ENCODE measurements around a stretch of chr15.

DNA sequence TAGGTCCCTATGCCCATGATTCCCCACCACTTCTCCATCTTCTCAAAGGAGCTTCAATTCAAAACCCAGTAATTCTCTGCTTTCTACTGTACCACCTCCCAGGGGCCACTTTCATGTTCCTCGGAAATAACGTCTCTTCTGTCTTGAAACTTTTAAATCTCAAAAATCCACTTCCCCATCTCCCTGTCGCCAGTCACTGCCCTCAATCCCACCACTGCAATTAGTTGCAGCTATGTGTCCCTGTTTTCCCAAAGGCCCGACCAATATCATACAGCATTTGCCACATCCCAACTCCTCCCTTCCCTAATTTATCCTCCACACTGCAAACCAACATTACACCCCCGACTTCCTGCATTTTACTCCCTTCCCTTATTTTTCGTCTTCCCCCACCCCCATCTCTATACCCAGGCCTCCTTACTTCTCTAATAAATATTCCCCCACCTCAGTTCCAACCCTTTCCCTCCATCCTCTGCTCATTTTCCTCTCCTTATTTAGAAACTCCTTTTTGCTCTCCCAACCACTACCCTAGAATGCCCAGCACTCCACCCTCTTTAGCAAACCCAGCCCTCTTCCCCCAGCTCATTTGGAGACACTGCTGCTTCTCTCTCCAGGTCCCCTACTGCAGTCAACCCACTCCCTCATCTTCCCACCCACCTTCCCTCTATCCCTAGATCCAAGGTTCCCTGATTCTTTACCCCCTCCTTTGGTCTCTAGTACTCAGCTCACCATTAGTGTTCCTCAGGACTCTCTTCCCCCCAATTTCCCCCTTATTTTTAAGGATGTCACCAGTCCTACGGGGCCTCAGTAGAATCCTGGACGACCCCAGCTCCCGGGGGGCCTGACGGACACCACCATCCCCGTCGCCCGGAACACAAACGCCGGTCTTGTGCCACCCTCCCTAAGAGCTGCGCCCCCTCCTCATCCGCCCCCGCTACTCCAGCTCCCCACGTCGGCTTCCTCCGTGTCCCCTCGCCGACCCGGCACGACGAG, 1.0 kb downstream of the NPTN start:
- PRO-cap, result bidirectional peak, plus-strand start at position 610 of the sequence, minus-strand start at position 480 of the sequence
- RAMPAGE, long total RNA, 4 experiments, result no peak in any of the 4 experiments

GRCh38 chr15:73804504-73804999, 51.4 kb upstream of the INSYN1 start:
- PRO-cap, result no peak
- RAMPAGE, long total RNA, 4 experiments, result no peak in any of the 4 experiments

DNA sequence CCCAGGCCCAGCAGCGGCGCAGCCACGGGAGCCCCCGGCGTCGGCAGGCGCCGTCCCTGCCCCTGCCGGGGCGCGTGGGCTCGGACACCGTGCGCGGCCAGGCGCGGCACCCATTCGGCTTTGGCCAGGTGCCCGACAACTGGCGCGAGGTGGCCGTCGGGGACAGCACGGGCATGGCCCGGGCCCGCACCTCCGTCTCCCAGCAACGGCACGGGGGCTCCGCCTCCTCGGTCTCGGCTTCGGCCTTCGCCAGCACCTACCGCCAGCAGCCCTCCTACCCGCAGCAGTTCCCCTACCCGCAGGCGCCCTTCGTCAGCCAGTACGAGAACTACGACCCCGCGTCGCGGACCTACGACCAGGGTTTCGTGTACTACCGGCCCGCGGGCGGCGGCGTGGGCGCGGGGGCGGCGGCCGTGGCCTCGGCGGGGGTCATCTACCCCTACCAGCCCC, 788 bp downstream of the LOXL1 start:
- PRO-cap, result no peak
- RAMPAGE, long total RNA, 4 experiments, result no peak in any of the 4 experiments

DNA sequence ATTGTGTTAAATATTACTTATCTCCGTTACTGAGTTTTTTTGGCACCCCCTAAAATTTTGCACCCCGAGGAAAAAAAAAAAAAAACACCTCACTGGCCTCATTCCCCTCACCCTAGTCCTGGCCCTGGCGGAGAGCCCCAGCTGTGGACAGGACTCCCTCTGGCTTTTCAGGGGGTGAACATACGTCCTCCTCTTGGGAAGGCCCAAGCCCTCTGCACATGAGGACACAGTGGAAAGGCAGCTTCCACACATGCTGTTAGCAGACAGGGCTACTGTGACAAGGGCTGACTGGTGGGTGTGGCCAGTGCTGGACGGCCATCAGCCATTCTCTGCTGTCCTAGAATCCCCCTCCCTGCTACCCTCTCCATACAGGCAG, 2.5 kb downstream of the LOXL1 start:
- PRO-cap, result no peak
- RAMPAGE, long total RNA, 4 experiments, result no peak in any of the 4 experiments

- PRO-cap, result no peak
- RAMPAGE, long total RNA, 4 experiments, result no peak in any of the 4 experiments
Observed at GRCh38 chr15:73947561-73948141, 21.4 kb downstream of the LOXL1 start.

DNA sequence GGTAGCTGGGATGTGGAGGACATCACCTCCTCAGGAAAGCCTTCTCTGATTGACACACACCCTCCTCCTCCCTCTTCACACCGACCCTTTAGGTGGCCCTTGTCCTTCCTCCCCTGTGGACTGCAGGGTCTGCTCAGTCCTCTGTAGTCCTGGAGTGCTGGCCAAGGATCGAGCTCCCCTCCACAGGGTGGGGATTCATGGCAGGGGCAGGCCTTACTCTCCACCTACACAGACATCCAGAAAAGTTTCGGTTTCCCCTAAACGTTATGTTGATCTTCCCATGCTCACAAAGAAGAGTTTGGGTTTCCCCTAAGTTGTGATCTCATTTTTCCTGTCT, 10.4 kb downstream of the STOML1 start:
- PRO-cap, result no peak
- RAMPAGE, long total RNA, 4 experiments, result no peak in any of the 4 experiments

- PRO-cap, result bidirectional peak, plus-strand start at chr15:73982868, minus-strand start at chr15:73982835
- RAMPAGE, long total RNA, 4 experiments, result no peak in any of the 4 experiments
Observed at GRCh38 chr15:73982027-73983005, 9.8 kb downstream of the STOML1 start.

- PRO-cap, result no peak
- RAMPAGE, long total RNA, 4 experiments, result no peak in any of the 4 experiments
Observed at GRCh38 chr15:74048256-74048816, 34.0 kb downstream of the GOLGA6A start.

DNA sequence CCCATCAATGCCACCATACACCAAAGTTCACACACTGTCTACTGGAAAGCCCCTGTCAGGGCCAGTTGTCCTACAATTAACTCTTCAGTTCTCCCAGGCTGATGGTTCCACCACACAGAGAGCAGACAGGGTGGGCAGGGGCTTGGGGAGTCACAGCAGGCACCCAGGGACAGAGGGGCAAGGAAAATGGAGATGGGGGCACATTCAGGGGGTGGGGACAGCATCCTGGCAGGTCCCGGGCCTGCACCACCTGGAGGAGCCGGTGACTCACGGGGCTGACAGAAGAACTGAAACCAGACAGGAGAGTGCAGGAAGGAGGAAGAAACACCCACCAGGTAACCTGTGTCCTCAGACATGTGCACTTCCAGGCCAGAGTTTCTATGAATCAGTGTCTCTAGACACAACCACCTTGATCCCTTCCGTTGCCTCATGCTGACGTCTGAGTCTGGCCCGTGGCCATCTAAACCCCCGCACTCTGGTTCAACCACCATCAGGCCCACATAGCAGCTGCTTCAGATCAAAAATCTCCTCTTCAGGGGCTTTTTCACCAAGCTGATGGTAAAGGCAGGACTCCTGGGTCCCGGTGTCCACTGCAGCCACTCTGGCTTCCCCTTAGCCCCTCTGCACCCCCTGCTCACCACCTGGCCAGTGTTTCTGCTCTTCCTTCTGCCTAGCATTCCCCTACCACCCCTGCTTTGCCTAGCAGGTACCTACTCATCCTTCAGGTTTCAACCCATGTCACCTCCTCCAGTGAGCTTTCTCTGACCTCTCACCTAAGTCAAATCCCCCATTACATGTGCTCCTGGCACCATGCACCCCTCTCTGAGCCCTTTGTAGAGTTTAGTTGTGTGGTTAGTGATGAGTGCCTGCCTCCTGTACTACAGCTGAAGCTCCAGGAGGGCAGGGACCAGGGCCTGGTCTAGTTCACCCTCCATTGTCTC, 16.5 kb upstream of the CYP11A1 start:
- PRO-cap, result no peak
- RAMPAGE, long total RNA, 4 experiments, result no peak in any of the 4 experiments

- PRO-cap, result unidirectional peak, minus-strand start at chr15:74481724
- RAMPAGE, long total RNA, 4 experiments, result no peak in any of the 4 experiments
Observed at GRCh38 chr15:74481415-74481783, 20.4 kb upstream of the UBL7 start.

- PRO-cap, result no peak
- RAMPAGE, long total RNA, 4 experiments, result no peak in any of the 4 experiments
Observed at GRCh38 chr15:74578581-74579241, 36.9 kb upstream of the CLK3 start.

GRCh38 chr15:74594603-74595022, 21.0 kb upstream of the CLK3 start:
- PRO-cap, result no peak
- RAMPAGE, long total RNA, 4 experiments, result no peak in any of the 4 experiments

GRCh38 chr15:74599199-74599721, 16.4 kb upstream of the CLK3 start:
- PRO-cap, result no peak
- RAMPAGE, long total RNA, 4 experiments, result no peak in any of the 4 experiments

DNA sequence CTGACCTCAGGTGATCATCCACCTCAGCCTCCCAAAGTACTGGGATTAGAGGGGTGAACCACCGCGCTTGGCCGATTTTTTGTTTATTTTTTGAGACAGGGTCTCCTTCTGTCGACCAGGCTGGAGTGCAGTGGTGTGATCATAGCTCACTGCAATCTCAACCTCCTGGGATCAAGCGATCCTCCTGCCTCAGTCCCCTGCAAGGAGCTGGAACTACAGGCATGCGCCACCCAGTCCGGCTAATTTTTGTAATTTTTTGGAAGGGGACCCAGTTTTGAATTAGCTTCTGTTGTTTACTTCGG, 1.4 kb upstream of the CLK3 start:
- PRO-cap, result no peak
- RAMPAGE, long total RNA, 4 experiments, result no peak in any of the 4 experiments

GRCh38 chr15:74615994-74616969, 646 bp downstream of the CLK3 start:
- PRO-cap, result unidirectional peak, minus-strand start at chr15:74616536
- RAMPAGE, long total RNA, 4 experiments, result no peak in any of the 4 experiments

DNA sequence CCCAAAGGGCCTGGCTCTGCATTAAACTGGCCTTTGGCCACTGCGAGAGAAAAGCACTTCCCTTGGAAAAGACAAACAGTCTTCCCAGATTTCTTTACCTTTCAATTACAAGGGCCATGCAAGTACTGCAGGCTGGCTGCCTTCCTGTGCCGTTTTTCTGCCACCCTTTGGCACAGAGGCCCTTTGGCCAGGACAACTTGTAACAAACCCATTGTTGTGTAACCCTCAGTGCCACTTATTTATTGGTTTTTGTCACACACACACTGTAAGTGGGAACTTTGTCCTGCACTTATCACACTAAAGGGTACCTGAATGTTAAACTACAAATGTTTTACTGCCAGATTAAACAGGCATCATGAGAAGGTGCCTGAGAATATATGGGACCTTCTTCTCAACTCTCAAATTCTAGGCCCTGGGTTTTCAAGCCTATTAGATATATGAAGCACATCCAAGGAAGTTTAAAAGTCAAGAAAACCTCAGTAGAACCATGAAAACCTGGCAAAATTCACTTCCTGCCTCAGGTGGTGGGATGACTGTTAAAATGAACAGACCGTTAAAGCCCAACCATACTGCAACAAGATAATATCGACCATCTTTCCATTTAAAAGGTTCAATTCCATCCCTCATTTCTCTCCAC, 31.4 kb downstream of the EDC3 start:
- PRO-cap, result no peak
- RAMPAGE, long total RNA, 4 experiments, result no peak in any of the 4 experiments

GRCh38 chr15:74730824-74731418, 5.6 kb upstream of the CYP1A1 start:
- PRO-cap, result no peak
- RAMPAGE, long total RNA, 4 experiments, result no peak in any of the 4 experiments

DNA sequence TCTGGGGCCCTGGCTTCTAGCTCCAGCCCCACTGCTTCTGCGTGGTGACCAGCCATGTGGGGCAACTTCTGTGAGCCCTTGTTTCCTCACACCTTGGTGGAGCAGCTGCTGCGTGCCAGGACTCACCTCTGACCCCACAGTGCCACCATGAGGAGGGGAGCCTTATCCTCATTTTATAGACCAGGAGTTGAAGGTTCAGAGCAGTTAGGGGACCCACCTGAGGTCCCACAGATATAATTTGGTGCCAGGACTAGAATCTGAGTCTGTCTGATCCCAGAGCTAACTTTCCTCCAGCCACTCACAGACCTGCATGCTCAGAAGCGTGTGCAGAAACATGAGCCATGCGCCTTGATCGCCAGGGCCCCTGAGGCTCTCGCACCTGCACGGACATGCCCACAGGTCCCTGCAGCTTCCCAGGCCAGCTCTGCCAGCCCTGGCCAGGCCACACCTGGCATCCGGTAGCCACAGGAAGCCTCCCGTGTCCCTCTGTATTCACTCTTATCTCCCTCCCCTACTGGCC, 13.0 kb upstream of the LMAN1L start:
- PRO-cap, result no peak
- RAMPAGE, long total RNA, 4 experiments, result no peak in any of the 4 experiments

- PRO-cap, result no peak
- RAMPAGE, long total RNA, 4 experiments, result no peak in any of the 4 experiments
Observed at GRCh38 chr15:74803556-74803815, 9.1 kb upstream of the LMAN1L start.

DNA sequence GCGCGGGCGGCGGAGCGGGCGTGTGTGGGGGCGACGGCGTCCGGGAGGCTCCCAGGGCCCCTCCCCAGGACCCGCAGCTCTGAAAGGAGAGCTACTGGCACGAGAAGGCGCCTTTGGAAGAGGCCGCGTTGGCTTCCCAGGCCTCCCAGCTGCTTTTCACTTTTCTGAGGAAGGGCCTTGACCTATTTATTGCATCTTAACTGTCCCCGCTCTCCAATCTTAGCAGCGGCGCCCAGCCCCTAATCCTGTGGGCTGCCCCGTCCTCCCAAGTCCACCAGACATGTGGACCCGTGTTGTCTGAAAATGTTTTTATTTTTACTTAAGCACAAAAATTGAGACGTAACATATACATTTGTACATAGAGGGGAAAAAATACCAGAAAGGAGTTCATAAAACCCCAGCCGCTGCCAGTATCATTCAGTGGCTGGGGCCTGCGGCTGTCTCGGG, 504 bp upstream of the ULK3 start:
- PRO-cap, result no peak
- RAMPAGE, long total RNA, 4 experiments, result no peak in any of the 4 experiments